ENCODE data around the genes NABP1 and C2orf66.

GRCh38 chr2:190679780-190680203, 30.9 kb downstream of the NAB1 start:
- RRBS, result no CpG with 5 or more reads among the region's 7 CpGs

- RRBS, result no CpG with 5 or more reads among the region's 4 CpGs
These were observed 17.1 kb downstream of the GLS start for GRCh38 chr2:190897611-190898301.

- RRBS, result no CpG with 5 or more reads among the region's 5 CpGs
These were observed 50.9 kb downstream of the GLS start for GRCh38 chr2:190931443-190932019.

DNA sequence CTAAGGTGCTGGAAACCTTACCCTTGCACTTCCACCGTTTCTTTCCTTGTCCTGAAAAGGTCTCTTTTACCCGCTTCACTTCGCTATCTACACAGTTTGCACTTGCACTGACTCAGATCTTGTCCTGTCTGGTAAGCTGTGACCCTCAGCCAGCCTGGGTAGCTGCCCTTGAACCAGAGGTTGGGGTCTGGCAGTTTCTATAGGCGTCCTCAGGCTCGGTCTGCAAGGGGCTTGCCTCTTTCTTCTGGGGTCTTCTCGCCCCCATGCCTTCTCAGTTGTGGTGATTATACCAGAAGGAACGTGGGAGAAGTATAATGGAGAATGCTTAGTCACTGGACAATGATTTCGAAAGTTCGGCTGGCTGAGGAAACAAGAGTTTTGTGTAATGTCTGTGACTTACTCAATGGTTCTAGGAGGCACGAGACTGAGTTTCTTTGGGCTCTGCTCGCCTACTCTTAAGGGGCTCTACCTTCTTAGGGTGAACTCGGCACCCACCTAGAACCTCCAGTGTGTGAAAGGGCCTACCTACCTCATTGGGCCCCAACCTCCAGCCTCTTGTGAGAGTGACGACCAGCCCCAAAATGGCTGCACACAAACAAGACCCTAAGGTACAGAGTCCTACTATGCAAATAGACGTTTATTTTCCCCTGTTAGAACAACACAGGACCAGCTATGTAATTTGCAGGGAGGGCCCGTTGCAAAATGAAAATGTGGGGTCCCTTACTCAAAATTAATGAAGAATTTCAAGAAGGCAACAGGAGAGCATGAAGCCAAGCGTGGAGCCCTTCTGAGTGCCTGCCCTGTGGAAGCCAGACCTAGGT, 7.0 kb upstream of the STAT1 start:
- RRBS, result no CpG with 5 or more reads among the region's 16 CpGs

GRCh38 chr2:191113831-191114207, 37.0 kb downstream of the STAT4 start:
- RRBS, result no CpG with 5 or more reads among the region's 1 CpG

DNA sequence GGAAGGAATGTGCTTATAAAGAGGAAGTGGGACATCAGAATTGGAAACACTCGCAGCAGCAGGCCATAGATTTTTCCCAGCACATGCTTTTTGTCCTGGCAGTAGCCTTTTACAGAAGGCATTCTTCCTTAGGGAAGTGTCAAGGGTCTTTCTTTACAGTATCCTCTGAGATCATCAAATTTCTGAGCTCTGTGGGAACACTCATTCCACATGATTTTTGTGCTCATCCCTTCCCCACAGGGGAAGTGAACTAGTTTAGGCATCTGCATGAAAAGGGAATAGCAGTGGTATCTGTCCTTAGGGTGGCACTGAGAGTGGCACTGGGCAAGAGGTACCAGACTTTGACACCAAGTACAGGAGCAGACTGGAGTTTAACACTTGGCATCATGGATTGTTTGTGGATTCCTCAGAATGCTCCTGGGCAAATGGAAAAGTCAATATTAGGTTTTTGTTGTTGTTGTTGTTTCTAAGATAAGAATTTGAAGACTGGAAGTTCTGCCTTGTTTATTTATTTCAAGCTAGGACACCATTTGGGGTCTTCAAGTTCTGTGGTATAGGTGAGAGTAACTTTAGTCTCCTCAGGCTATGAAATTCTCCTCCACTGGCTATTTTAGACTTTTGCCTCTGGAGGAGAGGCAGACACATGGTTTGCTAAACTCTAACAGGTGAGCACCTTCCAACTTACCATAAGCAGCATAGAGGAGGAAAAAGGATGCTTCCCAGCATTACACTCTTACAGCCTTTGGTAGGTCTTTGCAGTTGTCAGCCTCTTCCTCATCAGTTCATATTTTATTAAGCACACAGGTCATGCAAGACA, 4.2 kb downstream of the MYO1B start:
- RRBS, result no CpG with 5 or more reads among the region's 1 CpG

DNA sequence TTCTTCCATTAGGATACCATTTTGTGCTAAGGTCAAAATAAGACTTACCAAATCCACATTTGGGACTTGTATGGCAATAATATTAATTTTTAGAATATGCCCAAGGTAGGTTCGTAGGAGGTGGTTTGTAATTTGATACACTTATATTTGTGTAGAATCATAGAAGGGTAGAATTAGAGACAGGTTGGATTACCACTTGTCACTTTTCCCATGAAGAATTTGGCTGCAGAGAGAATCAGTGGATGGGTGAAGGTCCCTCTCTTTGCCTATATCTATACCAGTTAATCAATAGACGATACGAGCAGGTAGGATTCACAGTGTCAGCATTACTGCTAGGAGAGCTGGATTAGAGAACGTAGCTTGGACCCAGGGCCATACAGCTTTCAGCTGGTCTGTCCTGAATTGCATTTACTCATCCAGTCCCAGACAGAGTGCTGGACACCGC, 145.4 kb downstream of the MYO1B start:
- RRBS, result no CpG with 5 or more reads among the region's 5 CpGs

- RRBS, result no CpG with 5 or more reads among the region's 7 CpGs
These were observed 49.0 kb upstream of the NABP1 start for GRCh38 chr2:191628843-191629436.

DNA sequence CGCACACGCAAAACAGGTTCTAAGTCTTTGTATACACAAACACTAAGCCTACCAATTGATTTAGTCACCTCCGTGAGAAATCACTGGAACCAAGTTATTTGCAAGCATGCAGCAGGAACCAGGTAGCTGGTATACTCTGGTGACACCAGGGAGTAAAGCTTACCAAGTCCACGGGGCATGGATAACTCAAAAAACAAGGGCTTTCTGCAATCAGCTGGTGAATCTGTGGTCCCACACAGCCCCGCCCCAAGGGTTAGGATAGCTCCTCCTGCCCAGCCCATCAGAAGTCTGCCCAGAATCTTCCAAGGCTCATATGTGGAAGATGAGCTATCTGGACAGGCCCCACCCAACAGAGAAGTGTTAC, 39.5 kb upstream of the NABP1 start:
- RRBS, result no CpG with 5 or more reads among the region's 5 CpGs

GRCh38 chr2:191678071-191678359, at the start of gene NABP1:
NABP1 (plus strand) TSS chr2:191678136.
- RRBS, result 3% methylated on average over 23 of the region's 29 CpGs

DNA sequence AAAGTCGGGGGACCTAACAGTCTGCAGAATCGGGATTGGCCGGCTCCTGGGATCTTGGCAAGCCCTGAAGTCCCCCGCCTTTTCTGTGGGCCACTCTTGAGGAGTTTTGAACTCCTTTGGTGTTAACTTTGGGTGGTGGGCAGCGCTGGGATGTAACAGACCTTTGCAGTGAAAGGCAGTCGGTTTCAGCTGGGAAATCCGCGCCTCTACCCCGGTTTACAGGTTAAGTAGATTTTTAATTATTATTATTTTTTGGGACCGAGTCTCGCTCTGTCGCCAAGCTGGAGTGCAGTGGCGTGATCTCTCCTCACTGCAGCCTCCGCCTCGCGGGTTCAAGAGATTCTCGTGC, 1.2 kb downstream of the NABP1 start:
- RRBS, result no CpG with 5 or more reads among the region's 17 CpGs

GRCh38 chr2:191689591-191690100, 11.7 kb downstream of the NABP1 start:
- RRBS, result no CpG with 5 or more reads among the region's 5 CpGs

GRCh38 chr2:192828302-192828645, 633.5 kb upstream of the TMEFF2 start:
- RRBS, result 98% methylated on average over 4 of the region's 8 CpGs

- RRBS, result no CpG with 5 or more reads among the region's 5 CpGs
These were observed 12.1 kb downstream of the STK17B start for GRCh38 chr2:196159185-196159832.

GRCh38 chr2:196162379-196163110, 8.8 kb downstream of the STK17B start:
- RRBS, result no CpG with 5 or more reads among the region's 6 CpGs

DNA sequence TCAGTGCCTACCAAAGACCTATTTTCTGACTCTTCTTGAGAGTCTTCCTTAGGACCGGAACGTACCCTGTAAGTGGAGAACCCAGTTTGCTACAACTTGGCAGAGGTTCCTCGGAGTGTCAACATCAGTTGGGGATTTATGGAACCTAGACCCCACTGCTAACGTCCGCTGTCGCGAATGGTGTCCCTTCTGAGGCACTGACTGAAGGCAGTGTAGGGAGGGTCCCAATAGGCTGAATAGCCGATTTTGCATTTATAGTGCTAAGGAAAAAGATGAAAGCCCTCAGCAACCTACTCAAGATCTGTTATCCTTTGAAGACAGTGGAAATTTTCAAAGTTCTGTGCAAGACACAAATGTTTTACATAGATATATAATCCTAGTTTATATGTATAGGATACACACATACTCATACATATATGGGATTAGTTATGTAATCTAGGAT, 639 bp upstream of the STK17B start:
- RRBS, result 33% methylated on average over 1 of the region's 8 CpGs

DNA sequence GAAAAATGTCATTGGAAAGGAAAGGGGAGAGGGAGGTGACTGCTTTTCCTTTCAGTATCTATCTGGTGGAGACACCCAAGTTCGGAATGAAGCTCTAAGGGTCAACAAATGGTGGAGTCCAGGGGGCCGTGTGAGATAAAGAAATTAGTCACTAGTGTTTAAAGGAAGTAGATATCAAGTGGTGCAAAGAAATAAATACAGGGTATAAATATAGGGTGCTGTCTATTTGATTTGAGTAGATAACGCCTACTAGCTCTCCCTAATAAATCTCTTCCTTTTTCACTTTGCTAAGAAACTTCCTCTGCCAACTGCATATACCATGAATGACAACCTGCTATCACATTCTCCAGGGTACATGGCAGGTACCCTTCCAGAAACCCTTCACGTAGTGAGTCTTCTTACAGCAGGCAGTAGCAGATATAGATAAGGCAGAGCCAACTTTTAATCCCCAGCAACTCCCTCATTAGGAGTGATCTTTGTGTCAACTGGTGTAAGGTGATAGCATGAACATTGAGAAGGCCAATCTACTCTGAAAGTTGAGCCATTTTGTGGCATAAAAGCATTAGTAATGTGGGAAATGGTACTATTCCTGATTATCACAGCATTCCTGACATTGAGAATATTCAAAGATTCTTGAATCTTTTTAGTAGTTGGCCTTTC, 5.6 kb upstream of the STK17B start:
- RRBS, result no CpG with 5 or more reads among the region's 4 CpGs

GRCh38 chr2:196474869-196475276, 118.5 kb downstream of the HECW2 start:
- RRBS, result no CpG with 5 or more reads among the region's 8 CpGs

DNA sequence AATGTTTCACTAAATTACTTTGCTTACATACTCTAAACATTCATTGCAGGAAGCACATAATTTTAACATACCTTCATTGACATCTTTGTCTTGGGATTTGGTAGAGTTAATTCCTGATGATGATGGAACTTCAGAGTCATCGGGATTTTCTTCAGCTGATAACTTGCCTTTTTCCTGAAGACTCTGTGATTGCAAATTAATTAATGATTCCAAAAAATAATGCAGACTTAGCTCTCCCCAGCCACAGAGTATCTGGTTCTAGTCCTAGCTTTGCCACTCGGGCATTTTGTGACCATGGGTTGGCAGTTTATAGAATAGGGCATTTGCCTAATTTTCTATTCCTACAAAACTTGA, 1.8 kb downstream of the GTF3C3 start:
- RRBS, result no CpG with 5 or more reads among the region's 2 CpGs

GRCh38 chr2:196809248-196809698, at the start of gene C2orf66:
C2orf66 (minus strand) TSS chr2:196809355.
- RRBS, result no CpG with 5 or more reads among the region's 1 CpG